Iris pigment epithelial cell (primary cell): ENCODE results near the genes NIPBL and C7.

DNA sequence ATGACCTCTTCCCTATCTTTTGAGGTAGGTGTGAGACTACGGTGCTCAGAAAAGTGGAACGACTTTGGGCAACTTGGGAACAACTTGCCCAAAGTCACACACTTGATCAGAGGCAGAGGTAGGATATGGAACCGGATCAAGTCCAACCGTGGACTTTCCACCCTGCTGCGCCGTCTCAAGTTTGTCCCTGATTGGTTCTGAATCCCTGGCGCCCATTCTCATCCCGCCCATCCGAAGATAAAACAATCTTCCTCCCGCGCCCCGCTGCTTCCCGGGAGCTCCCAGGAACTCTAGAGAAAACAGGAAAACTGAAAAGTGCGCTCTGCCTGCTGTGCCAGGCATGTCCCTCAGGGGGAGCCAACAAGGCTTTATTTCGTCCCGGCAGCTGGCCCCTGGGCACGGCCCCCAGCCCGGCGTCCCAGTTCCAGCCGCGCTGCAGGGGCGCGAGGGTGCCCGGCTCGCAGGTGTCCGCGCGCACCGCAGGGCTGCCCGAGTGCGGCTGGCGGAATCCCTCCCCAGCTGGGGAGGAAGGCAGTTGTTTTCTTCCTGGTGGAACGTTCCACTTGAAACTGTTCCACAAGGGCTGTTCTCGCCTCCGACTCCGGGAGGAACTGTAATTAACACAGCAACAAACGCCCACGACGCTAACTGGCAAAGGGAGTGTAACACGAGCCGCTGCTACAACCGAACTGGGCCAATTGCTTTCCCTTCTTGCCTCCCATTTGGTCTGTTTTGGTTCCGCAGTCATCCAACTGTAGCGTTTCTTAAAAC, 132.0 kb upstream of the NIPBL start:
- RRBS: 2% methylated on average over 8 of the region's 44 CpGs

DNA sequence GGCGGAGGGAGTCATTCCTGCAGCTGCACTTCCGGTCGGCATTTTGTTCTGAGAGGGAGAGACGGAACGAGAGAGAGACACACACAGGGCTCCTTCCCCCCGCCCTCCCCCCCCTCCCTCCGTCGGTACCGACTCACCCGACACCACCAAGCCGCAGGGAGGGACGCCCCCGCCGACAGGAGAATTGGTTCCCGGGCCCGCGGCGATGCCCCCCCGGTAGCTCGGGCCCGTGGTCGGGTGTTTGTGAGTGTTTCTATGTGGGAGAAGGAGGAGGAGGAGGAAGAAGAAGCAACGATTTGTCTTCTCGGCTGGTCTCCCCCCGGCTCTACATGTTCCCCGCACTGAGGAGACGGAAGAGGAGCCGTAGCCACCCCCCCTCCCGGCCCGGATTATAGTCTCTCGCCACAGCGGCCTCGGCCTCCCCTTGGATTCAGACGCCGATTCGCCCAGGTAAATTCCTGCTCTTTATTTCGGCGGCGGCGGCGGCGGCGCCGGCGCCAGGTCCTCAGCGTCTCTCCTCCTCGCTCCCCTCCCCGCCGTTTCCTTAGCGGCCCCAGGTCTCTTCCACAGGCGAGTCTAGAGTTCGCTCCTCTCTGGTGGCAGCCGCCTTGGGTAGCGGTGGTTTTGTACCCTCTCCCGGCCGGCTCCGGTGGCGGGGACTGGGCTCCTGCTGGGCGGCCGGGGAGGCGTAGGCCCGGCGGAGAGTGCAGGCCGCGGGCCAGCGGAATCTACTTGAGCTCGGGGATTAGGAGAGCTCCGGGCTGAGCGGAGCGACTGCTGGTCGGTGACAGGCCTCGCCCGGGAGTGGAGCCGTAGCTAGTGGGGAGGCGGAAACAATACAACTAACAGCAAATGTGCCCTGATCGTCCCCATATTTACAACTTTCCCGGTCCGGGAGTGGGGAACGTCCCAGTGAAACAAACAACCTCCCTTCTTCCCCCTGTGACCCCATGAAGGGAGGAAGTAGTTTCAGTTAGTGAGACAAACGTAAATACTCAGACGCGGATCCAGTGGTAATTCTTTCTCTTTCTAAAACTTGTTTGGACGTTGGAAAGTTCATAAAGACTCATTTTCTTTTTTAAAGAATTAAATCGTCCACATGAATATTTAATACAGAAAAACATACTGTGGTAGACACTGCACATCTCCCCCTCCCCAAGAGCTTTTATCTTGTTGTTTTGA, at the start of gene NIPBL:
TSS of gene NIPBL (plus strand) at position 41 of the 1,182 bp plus-strand sequence.
- RRBS: 2% methylated on average over 25 of the region's 84 CpGs

DNA sequence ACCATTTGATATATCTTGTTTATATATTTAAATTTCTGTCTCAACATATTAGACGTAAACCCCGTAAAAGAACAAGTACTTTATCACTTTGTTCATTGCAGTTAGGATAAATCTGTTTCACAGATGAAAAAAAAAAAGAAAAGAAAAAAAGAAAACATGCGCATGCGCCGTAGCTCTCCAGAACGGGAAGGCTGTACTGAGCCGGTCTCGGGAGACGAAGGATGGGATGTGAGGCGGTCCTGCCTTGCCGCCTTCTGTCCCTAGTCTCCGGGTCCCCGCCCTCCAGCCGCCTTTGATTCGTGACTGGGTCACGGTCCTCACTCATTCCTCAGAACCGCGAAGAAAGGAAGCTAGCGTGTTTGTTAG, 40.4 kb downstream of the CPLANE1 start:
- RRBS: 41% methylated on average over 6 of the region's 19 CpGs

GRCh38 chr5:37425082-37425712, 46.1 kb downstream of the WDR70 start:
- RRBS: no CpG with 5 or more reads among the region's 5 CpGs

GRCh38 chr5:38650196-38650549, 93.7 kb upstream of the LIFR start:
- RRBS: no CpG with 5 or more reads among the region's 1 CpG

DNA sequence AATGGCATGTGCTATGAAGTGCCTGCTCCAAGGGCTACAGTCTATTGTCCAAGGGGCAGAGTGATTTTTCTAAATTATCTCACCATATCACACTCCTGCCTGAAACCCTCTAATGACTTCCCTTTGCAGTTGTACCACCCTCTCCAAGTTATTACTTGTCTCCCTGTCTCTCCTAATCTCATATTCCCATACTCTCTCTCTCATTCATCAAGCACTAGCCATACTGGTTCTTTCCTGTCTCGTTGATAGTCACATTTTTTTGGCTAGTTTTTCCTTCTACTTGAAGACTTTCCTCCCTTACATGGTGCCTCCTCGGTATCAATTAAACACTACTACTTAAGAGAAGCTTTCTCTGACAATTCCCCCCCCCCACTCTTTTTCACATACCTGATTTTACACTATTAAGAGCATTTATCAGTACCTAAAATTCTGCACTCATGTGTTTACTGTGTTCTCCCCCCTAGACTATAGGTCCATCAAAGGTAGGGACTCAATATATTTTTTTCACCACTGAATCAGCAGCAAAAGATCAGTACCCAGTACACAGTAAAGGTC, 19.1 kb downstream of the RICTOR start:
- RRBS: no CpG with 5 or more reads among the region's 2 CpGs

GRCh38 chr5:39197976-39198520, 21.3 kb downstream of the FYB1 start:
- RRBS: no CpG with 5 or more reads among the region's 5 CpGs

GRCh38 chr5:39199784-39200722, 19.3 kb downstream of the FYB1 start:
- RRBS: no CpG with 5 or more reads among the region's 6 CpGs

GRCh38 chr5:39208346-39208880, 10.9 kb downstream of the FYB1 start:
- RRBS: no CpG with 5 or more reads among the region's 10 CpGs

GRCh38 chr5:39363122-39363787, 1.0 kb downstream of the C9 start:
- RRBS: no CpG with 5 or more reads among the region's 6 CpGs

GRCh38 chr5:39368056-39368652, 3.9 kb upstream of the C9 start:
- RRBS: no CpG with 5 or more reads among the region's 5 CpGs

DNA sequence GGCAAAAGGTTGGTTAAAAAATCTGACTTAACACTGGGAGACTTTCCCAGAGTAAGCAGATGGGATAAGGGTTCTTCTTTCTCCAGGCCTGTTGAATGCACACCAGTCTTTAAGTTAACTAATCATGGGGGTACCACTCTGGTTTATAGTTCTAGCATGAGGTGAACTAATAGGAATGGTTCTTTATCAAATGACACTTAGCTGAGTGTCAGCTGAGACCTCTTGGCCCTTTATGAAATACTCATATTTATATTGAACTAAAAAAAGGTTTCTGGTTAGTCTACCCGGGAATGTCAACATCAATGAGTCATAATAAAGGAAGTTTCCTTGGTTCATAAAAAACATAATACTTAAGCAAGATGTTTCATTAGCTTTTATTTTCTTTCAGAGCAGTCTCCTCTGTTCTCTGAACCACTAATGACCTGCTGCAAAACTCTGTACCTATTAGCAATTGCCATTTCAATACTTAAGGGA, 13.8 kb downstream of the DAB2 start:
- RRBS: no CpG with 5 or more reads among the region's 1 CpG

GRCh38 chr5:39427367-39427880, 2.6 kb upstream of the DAB2 start:
- RRBS: no CpG with 5 or more reads among the region's 2 CpGs

GRCh38 chr5:39519590-39520058, 94.8 kb upstream of the DAB2 start:
- RRBS: no CpG with 5 or more reads among the region's 2 CpGs

- RRBS: no CpG with 5 or more reads among the region's 4 CpGs
Observed at GRCh38 chr5:39543176-39543831, 118.5 kb upstream of the DAB2 start.

DNA sequence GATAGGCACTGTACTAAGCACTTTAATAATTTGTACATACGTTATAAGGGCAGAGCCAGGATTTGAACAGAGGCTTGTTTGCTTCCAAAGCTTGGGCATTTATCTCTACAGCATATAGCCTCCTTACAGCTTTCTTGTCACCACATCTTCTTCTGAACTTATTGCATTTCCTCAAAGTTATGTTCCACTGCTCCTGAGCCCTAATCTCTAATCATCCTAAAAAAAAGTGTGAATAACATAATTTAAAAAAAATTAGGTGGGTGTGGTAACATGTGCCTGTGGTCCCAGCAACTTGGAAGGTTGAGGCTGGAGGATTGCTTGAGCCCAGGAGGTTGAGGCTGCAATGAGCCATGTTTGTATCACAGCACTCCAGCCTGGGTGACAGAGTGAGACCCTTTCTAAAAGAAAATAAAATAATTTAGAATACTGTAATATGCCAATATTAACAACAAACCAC, 6.8 kb downstream of the PTGER4 start:
- RRBS: no CpG with 5 or more reads among the region's 1 CpG

DNA sequence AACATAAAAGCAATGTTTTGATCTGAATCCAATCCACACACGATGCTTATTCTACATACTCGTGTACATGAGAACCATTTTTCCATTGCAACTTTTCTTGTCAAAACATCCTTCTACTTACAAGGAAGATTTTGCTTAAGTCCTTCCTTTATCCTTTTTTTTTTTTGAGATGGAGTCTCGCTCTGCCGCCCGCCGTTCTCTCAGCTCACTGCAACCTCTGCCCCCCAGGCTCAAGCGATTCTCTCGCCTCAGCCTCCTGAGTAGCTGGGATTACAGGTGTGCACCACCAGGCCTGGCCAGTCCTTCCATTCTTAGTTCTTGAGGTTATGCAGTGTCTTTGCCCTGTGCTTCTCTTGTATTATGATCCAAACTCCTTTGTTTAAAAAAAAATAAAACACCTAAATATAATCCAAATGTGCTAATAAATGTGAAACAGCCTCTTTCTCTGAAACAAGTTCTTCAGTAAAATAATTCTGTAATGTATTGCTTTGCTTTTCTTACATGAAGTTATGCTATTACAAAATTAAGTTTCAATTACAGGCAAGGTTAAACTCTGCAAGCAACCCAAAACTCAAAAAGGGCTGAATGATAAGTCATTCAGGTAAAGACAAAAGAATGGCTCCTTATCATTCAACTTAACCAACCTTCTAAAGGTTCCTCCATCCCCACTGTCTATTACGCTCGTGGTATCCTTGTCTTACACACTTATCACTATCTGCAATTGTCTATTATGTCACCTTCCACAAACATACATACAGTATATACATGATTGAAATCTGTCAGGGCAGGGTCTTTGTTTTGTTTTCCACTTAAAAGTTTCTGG, 7.2 kb downstream of the RPL37 start:
- RRBS: no CpG with 5 or more reads among the region's 10 CpGs

DNA sequence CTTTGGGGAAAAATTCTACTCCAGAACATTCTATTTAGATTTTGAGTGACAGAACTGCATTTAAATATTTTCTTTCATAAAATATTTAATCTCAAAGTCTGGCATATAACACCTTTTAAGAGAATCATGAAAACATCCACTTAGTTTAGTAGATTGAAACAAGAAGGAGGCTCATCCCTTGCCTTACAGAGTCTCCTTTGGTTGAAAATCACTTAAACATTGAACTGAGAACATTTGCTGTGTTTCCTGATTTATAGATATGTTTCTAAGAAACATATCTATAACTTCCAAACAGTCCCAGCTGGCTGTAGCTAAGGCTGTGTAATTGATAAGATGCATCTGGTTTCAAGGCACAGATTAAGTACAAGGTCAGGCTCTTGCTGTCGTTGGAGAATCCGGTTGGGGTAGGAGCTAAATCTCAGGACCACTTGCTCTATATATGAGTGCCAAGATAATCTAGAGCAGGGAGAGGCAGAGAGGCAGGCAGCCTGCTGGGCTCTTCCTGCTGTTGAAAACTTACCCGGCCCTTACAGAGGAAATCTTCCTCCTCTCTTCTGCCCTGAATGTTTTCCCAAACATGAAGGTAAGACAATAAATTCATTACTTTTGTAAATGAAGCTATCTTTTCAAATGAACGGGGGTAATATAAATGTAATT, at the start of gene C7:
TSS of gene C7 (plus strand) at position 464 of the 657 bp plus-strand sequence.
- RRBS: no CpG with 5 or more reads among the region's 4 CpGs

DNA sequence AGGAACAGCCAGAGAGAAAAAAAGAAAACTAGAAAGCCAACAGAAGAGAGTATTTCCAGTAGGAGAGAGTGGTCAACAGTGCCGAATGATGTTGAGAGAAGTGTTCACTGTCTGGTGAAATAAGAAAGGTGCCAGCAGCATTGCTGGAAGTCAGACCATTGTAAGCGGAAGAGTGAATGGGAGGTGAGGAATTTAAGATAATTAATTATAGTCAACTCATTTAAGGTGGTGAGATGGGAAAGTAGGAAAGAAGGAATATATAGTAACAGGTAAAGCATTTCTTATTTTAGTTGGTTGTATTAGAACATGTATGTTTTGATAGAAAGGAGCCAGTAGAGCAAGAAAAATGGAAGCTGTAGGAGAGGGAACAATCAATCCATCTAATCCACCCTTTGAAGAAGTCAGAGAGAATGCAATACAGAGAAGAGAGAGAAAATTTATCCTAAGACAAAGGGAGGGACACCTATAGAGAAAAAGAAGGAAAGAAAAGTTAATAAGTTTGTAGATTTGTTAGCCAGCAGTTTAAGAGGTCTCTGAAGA, 32.7 kb downstream of the C7 start:
- RRBS: no CpG with 5 or more reads among the region's 2 CpGs

DNA sequence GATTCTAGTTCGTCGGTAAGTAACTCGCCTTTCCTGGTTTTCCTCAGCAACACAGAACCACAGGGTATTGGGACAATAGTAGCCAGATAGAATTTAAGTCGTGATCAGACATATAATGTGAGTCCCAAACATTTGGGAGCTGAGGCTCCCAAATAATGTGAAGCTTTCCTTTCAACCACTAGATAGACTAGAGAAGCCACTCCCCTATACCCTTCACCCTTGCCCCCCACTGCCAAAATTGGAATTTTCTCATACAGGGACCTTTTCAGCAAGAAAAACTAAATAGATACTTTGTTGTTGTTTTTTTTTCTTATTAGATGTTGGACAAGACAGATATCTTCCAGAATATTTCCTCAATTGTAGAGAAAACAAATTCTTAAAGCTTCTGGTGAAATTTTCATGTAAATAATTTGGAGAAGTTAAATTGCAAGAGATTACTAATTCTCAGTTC, 1.9 kb downstream of the C6 start:
- RRBS: no CpG with 5 or more reads among the region's 4 CpGs